ENCODE data around the genes STARD10 and P2RY6.

DNA sequence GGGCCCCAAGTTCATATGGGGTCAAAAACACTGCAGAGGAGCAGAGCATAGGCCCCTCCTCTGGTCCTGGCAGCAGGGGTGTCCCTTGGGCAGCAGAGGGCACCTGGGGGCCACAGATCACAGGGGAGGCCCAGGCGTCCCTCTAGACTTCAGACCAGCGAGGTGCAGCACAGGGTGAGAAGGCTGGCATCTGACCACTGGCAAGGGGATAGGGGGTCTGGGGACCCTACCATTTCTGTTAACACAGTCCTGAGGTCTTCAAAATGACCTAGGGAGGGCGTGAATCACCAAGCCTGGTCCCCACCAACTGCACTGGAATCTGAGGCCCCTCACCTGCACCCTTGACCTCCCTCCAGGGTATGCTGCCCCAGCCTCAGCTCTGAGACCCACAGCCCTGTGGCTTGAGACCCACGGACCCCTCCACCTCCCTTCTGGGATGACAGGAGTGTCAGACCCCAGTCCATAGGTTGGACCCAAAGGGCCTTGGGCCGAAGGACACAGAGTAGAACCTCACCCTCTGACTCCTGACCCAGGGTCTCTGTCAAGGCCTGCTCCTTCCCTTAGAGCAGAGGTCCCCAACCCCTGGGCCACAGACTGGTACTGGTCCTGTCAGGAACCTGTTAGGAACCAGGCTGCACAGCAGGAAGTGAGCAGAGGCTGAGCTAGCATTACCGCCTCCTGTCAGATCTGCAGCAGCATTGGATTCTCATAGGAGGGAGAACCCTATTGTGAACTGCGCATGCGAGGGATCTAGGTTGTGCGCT, 1.5 kb upstream of the ARAP1 start:
- PRO-cap: no peak

GRCh38 chr11:72754314-72755450, 2.5 kb upstream of the ARAP1 start:
- PRO-cap: no peak

GRCh38 chr11:72781431-72782139, 12.3 kb downstream of the STARD10 start:
- PRO-cap: unidirectional peak, minus-strand start at chr11:72781849

DNA sequence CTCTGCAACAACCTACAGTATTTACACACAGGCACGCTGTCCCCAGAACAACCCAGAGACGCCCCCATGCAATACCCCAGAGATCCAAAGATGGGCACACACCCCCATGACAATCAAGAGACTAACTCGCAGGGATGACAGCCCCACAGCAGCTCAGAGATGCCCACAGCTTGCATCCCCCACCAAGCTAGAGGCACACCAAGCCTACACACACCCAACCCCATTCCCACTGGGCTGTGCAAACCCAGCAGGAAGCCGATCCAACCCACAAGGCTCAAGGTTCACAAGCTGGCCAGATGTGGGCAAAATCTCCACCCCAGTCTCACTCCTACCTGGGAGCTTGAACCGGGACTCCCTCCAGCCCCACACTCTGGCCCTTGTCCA, 11.7 kb downstream of the STARD10 start:
- PRO-cap: no peak

GRCh38 chr11:72793206-72794564, at the start of gene STARD10:
TSS of gene STARD10 (minus strand) at chr11:72794047.
- PRO-cap: bidirectional peak, plus-strand start at chr11:72793832, minus-strand start at chr11:72793699; bidirectional peak, plus-strand start at chr11:72794168, minus-strand start at chr11:72794047

DNA sequence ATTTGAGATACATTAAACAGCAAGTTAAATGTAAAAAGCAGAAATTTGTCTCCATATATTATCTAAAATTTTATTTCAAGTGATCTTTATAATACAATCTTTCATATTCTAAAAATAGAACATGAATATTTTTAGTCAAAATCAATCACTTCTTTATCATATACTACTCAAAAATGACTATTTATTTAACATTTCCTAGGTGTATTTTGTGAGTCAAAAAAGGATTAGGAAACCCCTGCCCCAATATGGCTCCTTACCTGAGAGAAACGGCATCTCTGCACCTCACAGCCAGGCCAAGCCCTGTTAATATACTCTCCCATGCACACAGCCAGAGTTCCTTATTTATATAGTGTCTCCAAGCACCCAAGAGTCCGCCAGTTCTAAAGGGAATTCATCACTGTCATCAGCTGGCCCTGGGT, 1.8 kb upstream of the ATG16L2 start:
- PRO-cap: no peak

DNA sequence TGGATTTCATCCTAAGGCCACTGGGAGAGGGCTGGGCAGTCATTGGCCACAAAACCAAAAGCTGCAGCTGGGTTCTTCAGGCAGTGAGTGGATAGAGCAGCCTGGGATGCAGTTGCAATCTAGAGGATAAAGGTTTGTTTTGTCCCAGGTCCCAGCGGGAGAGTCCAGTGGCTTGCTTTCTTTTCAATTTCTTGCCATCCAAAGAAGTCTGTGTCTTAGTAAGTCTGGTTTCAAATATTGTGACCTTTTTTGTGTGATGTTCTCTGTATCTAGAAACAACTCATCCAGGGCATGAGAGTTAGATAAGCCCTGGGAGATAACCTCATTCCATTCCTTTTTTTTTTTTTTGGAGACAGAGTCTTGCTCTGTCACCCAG, 20.0 kb downstream of the ATG16L2 start:
- PRO-cap: bidirectional peak, plus-strand start at position 83 of the sequence, minus-strand start at position 93 of the sequence

DNA sequence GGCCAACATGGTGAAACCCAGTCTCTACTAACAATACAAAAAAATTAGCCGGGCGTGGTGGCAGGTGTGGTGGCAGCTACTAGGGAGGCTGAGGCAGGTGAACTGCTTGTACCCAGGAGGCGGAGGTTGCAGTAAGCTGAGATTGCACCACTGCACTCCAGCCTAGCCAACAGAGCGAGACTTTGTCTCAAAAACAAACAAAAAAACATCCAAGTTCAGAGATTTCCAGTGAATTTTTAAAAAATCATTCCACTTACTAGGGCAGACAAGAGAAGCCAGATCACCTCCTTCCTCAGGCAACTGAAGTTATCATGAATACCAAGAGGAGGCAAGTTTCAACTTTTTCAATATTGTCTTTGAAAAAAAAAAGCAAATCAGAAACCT, 5.3 kb downstream of the FCHSD2 start:
- PRO-cap: no peak

GRCh38 chr11:73271808-73272997, at the start of gene P2RY6:
TSS of gene P2RY6 (plus strand) at chr11:73272338.
- PRO-cap: bidirectional peak, plus-strand start at chr11:73272241, minus-strand start at chr11:73272081

DNA sequence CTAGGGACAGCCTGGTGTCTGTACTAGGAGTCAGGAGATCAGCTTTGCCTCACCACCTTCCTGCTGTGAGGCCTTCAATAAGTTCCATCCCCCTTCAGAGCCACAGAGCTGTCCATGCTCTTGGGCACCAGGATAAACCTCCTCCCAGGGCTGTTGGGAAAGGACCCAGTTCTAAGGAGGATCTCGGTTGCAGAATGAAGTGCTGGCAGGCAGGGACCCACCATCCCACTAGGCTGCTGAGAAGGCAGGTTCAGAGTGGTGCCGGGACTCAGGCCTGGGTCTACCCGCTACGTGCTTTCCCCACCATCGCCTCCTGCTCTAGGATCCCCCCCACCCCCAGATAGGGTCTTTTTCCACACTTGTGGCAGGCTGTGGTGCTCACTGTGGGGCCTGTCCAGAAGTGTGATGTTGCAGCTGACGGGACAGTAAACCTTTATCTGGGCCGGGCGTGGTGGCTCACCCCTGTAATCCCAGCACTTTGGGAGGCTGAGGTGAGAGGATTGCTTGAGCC, 9.9 kb downstream of the ARHGEF17 start:
- PRO-cap: no peak

DNA sequence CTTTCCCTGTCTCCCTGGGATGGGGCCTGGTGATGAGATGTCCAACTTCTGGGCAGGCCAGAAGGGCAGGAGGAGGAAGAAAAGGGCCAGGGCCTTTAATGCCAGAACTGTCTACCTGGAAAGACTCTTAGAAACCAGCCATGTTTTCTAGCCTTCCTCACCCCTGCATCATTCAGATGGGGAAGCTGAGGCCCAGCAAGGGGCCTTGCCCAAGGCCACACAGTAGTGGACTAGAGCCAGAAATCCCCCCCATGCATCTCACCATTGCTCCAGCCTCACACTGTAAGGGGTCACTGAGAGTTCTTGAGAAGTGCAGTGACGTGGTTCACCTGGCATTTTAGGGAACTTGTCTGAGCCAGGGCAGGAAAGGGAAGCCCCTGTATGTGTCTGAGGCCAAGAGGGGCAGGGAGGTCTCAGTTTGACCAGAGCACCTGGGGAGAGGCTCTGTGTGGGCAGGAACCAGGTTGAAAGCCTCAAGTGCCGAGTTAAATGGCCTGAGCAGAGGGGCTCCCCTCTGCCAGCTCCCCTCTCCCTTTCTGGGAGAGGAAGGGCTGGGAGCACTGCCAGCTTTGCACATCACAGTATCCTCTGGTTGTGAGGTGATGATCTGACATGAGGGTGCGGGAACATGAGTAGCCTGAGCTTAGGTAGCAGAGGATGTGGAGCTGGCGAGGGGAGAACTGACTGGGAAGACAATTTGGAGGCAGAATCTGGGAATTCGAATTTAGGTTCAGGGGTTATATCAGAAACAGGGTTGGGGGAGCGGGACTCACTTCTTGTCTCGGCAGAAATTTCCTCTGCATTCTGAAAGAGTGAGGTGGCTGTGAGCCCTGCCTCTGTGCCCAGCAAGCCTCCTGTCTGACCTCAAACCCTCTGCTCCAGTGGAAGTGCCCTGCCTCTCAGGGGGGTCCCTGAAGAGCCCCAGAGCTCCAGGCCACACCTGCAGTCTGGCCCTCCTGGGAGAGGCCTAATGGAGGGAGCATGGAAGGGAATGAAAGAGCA, 14.5 kb downstream of the ARHGEF17 start:
- PRO-cap: no peak

DNA sequence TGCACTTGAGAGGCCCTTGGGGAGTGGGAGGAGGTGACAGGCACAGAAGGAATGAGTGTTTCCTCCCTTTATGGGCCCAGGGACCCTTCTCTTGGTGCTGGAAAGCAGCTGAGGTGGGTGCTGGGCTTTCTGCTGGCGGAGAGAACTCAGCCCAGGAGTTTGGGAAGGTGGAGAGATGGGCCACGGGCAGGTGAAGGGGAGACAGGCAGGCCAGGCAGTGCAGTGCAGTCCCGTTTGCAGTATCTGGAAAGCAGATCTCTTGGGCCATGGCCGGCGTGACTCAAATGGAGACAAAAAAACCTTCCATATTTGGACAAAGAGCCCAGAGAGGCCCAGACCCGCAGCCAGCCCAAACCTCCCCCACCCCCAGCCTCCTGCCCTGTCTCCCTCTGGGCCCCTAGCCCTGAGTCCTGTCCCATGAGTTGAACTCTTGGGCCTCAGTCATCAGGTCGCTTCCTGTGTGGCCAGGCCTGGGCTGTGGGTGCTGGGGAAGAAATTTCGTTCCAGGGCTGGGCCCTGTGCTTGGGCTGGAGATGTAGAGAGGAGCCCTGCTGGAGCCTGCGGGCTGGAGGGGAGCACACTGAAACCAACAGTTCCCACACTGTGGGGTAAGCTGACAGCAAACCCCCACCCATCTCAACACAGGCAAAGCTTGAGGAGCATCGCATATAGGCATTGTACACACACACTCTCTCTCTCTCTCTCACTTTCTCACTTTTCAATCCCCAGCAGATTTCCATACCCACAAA, 17.0 kb downstream of the ARHGEF17 start:
- PRO-cap: unidirectional peak, minus-strand start at position 245 of the sequence

DNA sequence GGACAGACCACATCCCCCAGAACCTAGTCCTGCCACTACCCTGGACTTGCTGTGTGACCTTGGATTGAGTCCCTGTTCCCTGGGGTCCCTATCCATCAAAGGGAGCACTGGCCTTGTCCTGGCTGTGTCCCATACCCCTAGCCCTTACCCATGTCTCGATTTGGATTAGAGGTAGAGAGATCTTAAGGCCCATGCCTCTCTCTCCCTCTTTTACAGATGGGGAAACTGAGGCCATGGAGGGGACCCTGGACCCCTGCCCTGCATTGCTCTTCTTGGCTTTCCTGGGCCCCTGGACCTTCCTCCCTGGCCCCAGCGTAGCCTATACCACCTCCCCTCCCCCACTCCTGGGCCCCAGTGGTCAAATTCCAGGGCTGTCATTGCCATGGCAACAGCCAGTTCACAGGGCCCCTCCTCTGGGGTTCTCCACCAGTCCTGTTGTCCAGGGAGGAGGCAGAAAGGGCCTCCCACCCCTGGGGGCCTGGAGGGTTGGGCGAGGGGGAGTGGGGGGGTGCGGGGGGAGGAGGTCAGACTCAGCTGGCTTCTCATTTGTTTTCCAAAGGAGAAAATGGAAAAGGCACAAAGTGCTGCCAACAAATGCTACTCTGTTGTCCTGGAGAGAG, 23.2 kb downstream of the ARHGEF17 start:
- PRO-cap: no peak

- PRO-cap: no peak
Measured at GRCh38 chr11:73382912-73384255, 7.2 kb downstream of the RELT start.

DNA sequence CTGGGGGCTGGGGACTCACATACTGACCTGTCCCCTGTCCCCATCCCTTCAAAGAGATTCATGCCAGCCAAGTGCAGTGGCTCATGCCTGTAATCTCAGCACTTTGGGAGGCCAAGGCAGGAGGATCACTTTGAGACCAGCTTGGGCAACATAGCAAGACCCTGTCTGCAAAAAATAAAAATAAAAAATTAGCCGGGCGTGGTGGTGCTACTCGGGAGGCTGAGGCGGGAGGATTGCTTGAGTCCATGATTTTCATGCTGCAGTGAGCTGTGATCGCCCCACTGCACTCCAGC, 15.2 kb downstream of the RELT start:
- PRO-cap: no peak

DNA sequence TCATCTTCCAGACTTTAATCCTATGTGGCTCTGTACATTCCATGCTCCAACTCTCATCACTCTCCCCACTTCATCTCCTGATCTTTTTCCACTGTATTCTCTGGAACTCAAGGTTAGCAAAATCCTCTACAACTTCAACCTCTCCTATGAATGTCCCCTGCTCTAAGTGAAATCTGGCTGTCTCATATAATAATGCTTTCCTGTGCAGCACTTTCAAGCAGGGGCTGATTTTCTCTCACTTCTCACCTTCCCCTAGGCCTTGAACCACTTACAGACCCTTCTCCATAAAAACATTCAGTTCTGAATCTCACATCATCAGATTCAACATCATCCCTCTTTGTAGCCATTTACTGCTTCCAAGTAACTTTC, 110.8 kb downstream of the FAM168A start:
- PRO-cap: no peak

GRCh38 chr11:73647375-73648067, 1.1 kb downstream of the PLEKHB1 start:
- PRO-cap: bidirectional peak, plus-strand start at chr11:73647655, minus-strand start at chr11:73647499

DNA sequence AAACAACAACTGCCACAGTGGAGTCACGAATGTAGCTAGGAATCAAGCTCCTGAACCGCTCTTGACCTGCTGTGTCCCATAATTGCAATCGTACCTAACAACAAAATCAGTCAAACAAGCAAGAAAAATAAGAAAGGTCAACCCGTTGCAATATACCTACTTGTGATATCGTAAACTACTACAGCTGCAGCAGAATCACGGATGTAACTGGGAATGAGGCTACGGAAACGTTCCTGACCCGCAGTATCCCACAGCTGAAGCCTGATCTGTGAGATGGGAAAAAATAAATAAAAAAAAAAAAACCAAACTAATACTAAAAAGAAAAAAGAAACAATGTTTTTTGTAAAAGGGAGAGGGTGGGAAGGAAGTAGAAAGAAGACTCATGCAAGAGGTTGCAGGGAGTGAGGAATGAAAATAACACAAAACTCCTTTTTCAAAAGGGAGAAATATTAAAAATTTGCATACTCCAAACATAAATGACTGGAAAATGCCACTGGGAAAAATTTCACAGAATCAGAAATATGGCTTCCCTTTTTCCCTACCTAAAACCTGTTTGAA, 42.2 kb downstream of the RAB6A start:
- PRO-cap: no peak

- PRO-cap: no peak
Measured at GRCh38 chr11:73976508-73977138, 6.0 kb downstream of the UCP2 start.

DNA sequence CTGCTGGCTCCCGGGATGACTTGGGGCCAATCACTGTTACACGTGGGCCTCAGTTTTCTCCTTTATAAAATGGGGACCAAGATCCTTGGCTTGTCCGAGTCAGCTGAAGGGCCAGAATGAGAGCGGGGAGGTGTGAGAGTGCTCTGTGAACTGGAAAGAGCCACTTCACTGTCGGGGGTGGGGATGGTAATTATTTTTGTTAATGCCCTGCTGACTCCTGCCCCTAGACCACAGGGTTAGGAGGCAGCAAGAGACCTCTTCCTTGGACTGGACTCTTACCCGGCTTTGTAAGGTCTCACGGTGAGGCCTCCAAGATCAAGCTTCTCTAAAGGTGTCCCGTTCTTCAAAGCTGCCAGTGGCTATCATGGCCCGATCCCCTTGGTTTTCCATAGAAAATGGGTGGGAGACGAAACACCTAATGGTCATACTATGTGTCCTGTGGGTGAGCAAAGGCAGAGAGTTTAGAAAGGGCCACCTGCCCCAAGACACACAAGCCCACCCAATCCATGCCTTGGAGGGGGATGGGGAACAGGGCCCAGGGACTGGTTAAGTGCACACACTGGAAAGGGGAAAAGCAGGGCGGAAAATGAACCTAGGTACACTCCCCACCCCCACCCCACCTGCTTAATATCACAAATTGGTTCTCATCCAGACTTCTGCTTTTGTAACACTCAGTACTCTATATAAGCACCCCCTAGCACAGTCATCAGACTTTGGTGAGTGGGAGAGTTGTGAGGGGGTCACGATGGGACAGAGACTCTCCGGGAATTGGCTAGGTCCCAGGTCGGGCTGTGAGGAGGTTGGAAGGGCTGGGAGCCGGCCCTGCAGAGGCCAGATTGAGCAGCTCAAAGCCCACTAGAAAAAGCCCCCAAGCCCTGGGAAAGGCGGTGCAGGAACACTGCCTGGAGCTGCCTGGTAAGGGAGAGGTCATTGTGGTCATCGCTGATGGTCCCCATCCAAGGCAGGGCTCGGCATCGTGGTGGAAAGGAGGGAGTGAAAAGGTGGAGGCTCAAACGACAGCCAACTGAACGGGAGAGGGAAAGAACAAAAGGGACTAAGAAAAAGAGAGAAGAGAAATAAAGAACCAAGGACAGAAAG, 1.1 kb downstream of the UCP2 start:
- PRO-cap: no peak